Endodermal cell (in vitro differentiated cells): ENCODE measurements around the genes ANKRD33B, DAP and OTULINL.

DNA sequence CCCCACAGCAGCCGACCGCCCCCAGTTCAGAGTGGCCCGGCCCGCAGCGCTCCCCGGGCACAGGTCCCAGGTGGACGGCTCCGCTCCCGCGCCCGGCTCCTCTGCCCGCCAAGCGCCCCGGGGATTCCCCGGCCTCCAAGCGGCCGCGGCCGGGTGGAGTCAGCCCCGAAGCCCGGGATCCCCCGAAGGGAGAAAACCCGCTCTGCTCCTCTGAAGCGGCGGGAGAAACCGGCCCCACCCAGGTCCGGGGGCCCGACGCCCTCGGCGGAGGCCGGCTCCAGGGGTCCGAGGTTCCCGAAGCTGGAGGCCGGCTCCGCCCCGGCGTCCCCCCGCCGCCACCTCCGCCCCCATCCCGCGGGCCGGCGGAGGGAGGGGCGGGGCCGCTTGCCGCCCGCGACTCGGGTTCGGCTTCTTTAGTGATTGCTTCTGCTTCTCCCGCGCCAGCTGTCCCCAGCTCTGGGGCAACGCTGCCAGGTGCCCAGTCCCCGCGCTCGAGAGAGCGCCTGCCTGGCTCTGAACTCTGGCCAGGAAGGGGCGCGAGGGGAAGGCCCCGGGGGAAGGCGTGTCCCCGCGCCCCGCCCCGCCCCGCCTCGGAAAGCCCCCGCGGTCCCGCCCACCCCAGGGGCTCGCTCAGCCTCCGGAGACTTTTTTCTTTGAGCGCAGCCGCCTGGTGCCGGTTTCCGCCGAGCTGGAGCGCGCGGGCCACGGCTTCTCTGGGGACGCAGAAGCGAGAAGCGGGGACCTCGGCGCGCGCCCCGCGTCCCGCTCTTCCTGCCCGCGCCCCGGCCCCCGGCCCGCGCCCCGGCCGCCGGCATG is at the start of gene ANKRD33B:
TSS of gene ANKRD33B (plus strand) at position 416 of the 816 bp plus-strand sequence.
- PRO-cap: bidirectional peak, plus-strand start at position 443 of the sequence, minus-strand start at position 515 of the sequence

DNA sequence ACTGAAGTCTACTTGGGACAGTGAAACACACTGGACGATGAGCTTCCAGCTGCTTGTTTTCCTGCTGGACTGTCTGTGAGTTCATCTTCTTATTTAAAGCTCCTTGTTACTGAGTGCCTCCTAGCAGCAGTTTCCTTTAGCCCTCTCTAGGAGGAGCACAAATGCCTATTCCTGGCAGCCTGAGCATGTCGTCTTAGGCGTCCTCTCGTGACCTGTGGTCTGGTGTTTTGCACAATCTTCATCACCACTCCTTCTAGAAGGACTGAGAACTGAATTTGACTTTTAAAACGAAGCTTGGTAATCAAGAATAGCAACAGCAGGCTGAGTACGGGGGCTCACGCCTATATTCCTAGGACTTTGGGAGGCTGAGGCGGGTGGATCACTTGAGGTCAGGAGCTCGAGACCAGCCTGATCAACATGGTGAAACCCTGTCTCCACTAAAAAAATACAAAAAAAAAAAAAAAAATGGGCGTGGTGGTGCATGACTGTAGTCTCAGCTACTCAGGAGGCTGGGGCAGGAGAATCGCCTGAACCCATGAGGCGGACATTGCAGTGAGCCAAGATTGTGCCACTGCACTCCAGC is 44.0 kb downstream of the ANKRD33B start:
- PRO-cap: no peak

DNA sequence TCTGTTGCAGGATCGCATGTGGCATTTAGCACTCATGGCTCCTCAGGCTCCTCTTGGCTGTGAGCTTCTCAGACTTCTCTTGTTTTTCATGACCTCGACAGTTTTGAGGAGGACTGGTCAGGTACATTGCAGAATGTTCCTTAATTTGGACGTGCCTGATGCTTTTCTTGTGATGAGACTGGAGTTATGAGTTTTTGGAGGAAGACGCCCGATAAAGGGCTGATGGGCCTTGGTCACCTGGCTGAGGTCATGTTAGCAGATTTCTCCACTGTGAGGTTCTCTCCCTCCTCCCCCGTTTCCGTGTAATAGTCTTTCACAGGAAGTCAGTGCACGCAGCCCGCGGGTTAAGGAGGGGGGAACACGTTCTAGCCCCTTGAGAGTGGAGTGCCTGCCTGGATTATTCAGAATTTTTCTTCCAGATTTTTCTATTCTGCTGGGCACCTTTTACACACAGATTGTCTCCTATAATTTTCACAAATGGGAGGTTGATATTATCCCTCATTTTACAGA is 69.8 kb downstream of the ANKRD33B start:
- PRO-cap: no peak

GRCh38 chr5:10760547-10761638 is at the start of gene DAP:
Gene DAP, minus strand, starts transcription at chr5:10761234.
- PRO-cap: bidirectional peak, plus-strand start at chr5:10760787, minus-strand start at chr5:10760777; unidirectional peak, plus-strand start at chr5:10760787; bidirectional peak, plus-strand start at chr5:10761009, minus-strand start at chr5:10761296

- PRO-cap: no peak
Measured at GRCh38 chr5:10856818-10857128, 95.7 kb upstream of the DAP start.

- PRO-cap: no peak
Measured at GRCh38 chr5:13354476-13354737, 590.1 kb downstream of the DNAH5 start.

DNA sequence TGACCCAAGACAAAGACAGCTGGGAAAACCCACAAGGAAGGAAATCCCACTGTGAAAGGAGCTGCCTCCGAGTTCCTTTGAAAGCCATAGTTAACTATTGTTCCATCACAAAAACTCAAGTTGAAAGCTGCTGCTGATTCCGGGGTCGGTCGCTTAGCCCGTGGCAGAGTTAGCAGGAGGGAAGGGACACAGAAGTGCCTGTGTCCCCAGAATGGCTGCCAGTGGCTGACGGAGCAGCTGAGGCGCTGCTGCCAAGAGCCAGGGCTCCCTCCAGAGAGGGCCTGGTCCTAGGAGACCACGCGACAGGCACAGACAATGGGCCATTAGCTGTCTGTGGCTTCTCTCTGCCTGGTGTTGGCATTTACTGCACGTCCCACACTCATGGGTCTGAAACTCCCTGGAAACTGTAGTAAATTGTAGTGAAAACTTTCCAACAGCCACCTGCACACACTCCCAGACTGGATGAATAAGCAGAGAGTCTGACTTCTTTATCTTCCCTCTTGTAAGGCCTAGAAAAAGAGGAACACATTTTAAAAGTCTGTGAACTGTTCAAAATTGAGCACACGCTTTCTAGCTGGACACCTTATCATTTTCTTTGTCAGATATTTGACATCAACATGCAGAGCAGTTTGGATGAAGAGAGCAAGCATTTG is 24.2 kb upstream of the TRIO start:
- PRO-cap: no peak

- PRO-cap: no peak
Measured at GRCh38 chr5:14158696-14159521, 15.8 kb downstream of the TRIO start.

DNA sequence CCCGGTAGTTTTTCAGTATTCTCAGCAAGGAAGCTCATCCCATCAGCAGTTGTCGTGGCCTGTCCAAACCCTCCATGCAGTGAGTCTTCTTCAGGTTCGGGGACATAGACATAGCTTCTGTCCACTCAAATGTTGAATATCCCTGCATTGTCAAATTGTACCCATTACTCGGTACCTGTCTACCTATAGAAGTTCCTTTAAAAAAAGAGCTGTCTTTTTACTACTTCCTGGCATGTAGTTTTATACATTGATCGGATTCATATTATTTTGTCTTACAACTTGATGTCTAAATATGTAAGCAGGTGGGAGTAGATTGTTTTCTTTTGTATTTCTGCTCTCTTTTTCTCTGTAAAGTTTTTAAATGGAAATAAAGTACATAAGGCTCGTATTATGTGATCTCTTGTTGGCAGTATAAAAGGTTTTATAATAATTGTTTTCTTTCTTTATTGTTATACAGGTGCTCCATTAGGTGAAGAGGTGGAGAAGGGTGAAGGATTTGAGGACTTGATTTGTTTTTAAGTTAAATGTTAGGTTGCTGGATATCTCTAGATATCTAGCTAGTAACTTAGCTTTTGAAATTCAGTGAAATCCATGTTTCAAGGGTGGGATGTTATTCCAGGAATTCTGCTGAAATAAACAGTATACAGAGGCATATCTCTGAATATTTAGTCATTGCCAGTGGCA is 51.0 kb downstream of the TRIO start:
- PRO-cap: no peak

- PRO-cap: no peak
Measured at GRCh38 chr5:14560027-14560843, 21.4 kb upstream of the OTULINL start.

DNA sequence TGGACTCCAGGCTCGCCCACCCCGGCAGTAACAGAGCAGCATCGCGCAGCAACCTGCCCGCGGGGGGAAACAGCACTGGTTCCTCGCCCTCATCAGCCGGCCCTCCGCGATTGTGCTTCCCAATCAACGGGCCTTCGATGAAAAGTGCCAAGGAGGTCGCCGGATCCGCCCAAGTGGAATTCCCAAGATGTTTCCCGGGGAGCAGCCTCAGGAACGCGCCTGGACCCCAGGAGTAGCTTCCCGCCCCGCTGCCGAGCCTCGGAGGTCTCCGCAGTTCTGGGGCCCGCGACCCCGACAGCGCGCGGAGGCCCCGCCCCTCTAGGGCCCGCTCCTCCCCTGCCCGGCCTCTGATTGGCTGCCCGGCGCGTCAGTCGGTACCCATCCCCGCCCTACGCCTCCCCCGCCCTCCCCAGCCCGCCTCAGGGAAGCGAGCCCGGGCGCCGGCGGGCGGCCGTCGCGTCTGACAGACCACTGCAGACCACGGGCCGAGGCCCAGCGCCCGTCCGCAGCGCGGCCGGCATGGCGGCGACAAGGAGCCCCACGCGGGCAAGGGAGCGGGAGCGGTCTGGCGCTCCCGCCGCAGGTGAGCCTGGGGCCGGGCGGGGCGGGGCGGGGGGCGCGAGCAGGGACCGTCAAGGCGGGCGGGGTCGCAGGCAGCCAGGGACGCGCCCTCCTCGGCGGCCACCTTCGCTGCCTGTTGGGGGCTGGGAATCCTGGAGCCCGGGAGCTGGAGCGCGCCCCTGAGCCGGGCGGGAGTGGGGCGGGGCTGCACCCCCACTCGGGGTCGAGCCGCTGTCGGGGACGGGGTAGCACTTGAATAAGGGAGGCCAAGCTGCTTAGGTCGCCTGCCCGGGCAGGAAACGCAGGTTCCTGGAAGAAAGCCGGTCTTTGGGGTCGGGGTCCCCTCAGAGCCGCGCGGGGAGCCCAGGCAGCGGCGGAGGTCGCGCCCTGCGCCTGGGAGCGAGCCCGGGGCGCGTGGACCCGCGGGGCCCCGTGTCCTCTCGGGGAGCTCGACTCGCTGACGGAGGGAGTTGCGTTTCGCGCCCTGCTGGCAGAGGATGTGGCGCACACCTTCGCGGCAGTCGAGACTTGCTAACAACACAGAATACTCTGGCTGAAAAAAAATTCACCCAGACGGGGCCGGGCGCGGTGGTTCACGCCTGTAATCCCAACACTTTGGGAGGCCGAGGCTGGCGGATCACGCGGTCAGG is at the start of gene OTULINL:
TSS of gene OTULINL (plus strand) at position 417 of the 1,211 bp plus-strand sequence.
- PRO-cap: bidirectional peak, plus-strand start at position 466 of the sequence, minus-strand start at position 296 of the sequence; bidirectional peak, plus-strand start at position 812 of the sequence, minus-strand start at position 699 of the sequence; bidirectional peak, plus-strand start at position 1,133 of the sequence, minus-strand start at position 1,023 of the sequence

DNA sequence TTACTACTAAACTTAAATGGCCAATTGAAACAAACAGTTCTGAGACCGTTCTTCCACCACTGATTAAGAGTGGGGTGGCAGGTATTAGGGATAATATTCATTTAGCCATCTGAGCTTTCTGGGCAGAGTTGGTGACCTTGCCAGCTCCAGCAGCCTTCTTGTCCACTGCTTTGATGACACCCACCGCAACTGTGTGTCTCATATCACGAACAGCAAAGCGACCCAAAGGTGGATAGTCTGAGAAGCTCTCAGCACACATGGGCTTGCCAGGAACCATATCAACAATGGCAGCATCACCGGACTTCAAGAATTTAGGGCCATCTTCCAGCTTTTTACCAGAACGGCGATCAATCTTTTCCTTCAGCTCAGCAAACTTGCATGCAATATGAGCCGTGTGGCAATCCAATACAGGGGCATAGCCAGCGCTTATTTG is 12.7 kb upstream of the OTULIN start:
- PRO-cap: no peak

- PRO-cap: no peak
Measured at GRCh38 chr5:14677943-14679241, 13.9 kb downstream of the OTULIN start.

DNA sequence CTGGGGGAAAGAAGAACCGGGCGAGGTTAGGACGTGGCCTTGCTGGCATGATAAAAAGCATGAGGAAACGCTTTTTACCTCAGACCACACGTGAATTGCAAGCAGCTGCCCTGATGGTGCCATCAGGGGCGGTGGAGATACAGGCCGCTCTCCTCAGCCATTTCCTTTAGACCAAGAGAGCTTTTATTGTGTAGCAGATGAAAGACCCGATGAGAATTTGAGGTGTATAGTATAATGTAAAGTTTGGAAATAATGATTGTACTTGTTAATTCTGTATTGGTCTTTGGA is 38.0 kb downstream of the OTULIN start:
- PRO-cap: no peak

- PRO-cap: no peak
Measured at GRCh38 chr5:14760569-14761005, 96.1 kb downstream of the OTULIN start.

GRCh38 chr5:14811954-14812614 is 59.5 kb downstream of the ANKH start:
- PRO-cap: no peak

DNA sequence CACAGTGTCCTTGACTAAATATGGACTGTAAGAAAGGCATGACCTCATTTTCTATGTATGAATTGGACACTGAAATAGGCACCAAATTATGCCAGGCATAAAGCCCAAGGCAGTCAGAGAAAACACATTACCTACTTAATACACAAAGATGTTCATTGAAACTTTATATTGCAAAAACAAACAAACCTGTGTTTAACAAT is 7.1 kb downstream of the ANKH start:
- PRO-cap: no peak

GRCh38 chr5:14868957-14869189 is 2.7 kb downstream of the ANKH start:
- PRO-cap: no peak

DNA sequence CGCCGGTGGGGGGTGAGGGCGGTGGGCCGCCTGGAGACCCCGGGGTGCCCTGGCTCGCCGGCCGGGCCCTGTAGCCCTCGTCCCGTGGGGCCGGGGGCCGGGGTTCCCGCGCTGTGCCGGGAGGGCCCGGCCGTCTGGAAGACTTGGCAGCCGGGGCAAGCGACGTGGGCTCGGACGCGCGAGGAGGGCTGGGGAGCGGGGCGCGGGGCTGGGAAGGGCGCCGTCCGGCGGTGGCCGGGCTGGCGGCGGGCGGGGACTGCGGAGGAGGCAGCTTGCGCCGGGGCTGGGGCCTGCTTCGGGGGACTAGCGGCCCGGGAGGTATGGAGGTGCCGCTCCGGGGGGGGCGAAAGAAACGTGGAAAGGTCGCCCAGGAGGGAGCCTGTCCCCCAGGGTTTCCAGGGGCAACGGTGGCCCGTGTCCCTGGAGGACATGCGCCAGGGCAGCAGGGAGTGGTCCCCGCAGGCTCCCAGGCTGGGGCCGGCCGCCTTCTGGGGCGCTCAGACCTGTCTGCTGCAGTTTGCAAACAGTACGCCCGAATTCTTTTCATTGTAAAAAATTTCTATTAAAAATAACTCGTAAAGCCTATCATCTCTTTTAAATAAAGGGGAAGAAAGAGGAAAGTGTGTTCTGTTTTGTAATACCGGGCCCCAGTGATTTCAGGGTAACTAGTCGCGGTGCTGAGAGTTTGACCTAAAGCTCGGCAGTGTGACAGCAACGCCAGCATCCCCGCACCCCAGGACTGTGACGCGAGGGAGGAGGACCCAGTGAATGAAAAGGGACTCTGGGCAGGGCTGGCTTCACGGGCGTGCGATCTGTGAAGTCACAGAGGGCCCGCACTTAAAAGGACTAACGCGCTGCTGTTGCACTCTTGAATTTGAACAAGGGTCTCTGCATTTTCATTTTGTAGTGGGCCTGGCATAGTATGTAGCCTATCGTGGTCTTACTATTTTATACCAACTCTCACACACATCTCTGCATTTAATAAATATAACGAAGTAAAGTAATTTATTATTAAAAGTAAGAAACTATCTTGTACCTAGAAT is 841 bp upstream of the ANKH start:
- PRO-cap: unidirectional peak, minus-strand start at position 258 of the sequence; unidirectional peak, minus-strand start at position 743 of the sequence

DNA sequence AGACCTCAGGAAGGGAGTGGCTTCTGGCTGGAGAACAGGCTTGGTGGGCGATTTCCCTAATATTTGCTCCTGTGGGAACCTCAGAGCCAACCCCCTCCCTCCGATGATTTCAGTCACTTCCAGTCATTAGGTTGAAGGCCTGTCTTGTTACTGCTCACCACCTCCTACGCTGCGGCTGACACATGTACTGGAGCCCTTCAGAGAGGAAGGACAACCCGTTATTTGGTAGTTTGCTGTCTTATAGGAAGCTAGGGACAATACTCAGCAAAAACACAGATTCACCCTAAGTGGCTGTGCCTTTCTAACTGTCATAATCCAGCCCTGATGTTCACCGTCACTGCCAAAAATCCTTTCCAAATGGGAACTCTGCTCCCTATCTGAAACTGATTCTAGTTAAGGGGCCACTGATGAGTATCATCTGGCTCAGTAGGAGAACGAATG is 29.2 kb upstream of the ANKH start:
- PRO-cap: no peak